Heart (tissue), 3 donors: ENCODE results near the genes RNF207 and ACOT7.

DNA sequence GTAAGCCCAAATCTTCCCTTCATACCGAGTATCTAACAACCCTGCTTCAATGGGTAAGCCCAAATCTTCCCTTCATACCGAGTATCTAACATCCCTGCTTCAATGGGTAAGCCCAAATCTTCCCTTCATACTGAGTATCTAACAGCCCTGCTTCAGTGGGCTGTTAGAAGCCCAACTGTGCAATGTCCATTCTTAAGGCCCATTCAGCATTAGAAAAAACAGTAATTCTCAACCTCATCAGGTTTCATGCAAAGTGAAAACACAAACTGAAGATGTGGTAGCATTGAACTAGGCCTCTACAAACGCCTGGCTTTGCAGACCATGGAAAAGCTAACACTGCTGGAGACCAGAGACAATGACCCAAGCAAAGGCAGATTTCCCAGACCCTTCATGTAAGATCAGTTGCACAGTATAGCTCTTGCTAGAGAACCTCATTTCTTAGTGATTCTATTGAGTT lies 22.6 kb downstream of the CEP104 start:
- RAMPAGE, long total RNA, 2 experiments = no peak in any of the 2 experiments

GRCh38 chr1:3889687-3890442 lies 10.2 kb downstream of the C1orf174 start:
- RAMPAGE, long total RNA, 2 experiments = no peak in any of the 2 experiments

- RAMPAGE, long total RNA, 2 experiments = no peak in any of the 2 experiments
Measured at GRCh38 chr1:4027538-4027961, 127.5 kb upstream of the C1orf174 start.

DNA sequence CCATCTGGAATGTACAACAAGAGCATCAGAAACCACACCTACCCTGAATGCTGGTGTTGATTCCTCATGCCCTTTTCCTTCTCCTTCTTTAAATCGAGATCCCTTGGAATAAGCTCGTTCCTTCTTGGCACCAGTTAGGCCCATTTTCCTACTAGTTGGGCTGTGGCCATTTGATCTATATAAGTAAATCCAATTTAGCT lies 170.4 kb upstream of the AJAP1 start:
- RAMPAGE, long total RNA, 2 experiments = no peak in any of the 2 experiments

GRCh38 chr1:5570774-5571299 lies 421.4 kb downstream of the NPHP4 start:
- RAMPAGE, long total RNA, 2 experiments = no peak in any of the 2 experiments

DNA sequence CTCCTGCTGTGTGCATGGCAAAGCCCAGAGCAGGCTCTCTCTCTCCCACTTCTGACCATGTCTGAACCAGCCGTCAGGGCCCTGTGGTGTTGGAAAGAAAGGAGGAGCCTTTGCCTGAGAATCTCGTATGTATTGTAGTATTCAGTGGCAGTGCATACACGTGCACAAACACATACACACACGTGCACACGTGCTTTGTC lies 332.1 kb downstream of the NPHP4 start:
- RAMPAGE, long total RNA, 2 experiments = no peak in any of the 2 experiments

DNA sequence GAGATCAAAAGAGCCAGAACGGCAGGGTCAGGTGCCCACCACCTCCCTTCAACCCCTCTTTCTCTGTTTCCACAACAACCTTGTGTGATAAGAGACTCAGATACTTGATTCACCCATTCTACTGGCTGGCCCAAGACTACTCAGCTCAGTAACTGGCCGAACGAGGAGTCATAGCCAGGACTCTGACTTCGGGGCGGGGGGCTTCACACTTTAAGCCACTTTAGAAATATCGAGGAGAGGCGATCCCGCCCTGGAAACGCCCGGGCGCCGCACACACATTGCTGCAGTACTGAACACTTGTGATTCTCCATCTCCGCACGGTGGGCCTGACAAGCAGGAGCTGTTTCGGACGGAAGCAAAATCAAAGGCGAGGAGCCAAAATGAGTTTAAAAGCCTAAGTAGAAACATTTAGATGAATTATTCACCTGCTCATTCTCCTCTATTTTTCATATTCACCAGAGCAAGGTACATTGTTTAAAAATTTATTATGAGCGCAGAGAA lies 182.1 kb downstream of the NPHP4 start:
- RAMPAGE, long total RNA, 2 experiments = no peak in any of the 2 experiments

DNA sequence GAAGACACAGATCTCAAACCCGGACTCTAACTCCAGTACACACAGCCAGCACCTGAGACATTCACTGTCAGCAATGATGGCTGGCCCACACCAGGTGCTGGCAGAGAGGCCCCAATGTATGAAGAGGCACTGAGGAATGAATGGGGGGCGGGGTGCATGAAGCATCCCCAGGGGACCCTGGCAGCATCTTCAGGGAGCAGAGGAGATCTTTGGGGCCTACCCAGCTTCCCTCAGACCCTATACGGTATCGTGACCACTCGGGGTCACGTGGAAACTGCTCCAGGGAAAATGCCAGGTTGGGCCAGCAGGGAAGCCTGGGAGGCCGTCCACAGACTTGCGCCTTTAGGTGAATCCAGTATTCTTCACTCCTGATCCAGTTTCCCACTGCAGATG lies 84.3 kb downstream of the NPHP4 start:
- RAMPAGE, long total RNA, 2 experiments = no peak in any of the 2 experiments

DNA sequence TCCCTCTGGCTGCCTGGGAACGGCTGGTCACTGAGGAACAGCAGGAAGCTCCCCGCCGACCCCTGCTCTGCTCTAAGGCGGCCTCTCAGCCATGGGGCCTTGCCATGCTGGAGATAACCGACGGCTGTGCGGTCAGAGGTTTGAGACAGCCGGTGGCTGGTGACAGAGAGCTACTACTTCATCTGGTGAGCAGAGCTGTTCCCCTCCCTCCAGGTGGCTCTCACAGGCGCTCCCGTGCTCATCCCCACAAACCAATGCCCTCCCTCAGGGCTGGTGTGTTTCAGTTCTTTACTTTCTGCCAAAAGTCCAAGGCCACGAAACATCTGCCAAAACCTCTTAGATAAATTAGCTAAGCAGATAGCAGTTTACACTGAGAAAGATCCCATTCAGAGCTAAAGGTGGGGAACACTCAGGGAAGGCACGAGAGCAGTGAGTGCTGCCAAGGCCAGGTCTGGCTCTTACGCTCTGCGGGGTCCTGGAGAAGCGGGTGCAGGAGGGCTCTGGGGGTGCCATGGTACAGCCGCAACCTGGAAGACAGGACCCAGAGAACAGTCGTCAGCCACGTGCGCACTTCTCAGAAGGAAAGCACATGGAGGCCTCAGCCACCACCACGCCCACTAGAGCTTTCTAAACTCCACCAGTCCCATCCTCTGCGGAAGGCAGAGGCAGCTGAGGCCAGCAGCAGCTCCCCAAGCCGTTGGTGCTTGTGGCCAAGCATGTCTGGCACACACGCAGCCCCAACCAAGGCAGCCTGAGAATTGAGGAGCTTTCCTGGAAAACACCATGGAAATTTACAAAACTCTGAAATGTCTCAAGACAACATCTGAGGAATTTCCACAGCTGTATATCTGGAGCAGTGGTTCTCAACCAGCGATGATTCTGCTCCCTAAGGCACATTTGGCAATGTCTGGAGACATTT lies 25.1 kb downstream of the NPHP4 start:
- RAMPAGE, long total RNA, 2 experiments = no peak in any of the 2 experiments

DNA sequence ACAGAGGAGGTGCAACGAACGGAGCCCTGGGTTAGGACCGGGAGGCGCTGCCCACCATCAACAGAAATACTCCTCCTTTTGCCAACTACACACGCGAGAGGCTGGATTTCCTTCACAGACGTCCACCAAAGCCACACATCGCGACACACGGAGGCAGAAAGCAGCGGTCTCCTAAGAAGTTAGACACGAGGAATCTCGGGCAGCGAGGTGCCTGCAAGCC lies 965 bp downstream of the NPHP4 start:
- RAMPAGE, long total RNA, 2 experiments = no peak in any of the 2 experiments

GRCh38 chr1:5991570-5992103 lies 588 bp downstream of the NPHP4 start:
- RAMPAGE, long total RNA, 2 experiments = no peak in any of the 2 experiments

DNA sequence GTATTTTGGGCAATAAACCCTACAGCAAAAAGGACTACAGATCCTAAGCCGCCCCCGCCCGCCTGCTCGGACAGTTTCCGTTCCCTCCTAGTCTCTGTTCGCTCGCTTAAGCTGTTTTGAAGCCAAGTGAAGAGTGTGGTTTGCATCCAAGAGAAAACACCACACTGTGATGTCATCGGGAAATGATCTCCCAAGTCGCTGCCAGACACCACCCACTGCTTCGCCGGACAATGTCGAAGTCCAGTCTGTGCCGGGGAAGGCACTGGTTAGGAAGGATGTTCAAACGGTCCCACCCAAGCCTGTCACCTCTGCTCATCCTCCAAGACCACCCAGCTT lies 52.8 kb downstream of the KCNAB2 start:
- RAMPAGE, long total RNA, 2 experiments = no peak in any of the 2 experiments

- RAMPAGE, long total RNA, 2 experiments = no peak in any of the 2 experiments
Measured at GRCh38 chr1:6205723-6206930, at the start of gene RNF207. RNF207 (plus strand) TSS chr1:6206119.

- RAMPAGE, long total RNA, 2 experiments = no peak in any of the 2 experiments
Measured at GRCh38 chr1:6241884-6242906, 1.8 kb upstream of the HES3 start.

DNA sequence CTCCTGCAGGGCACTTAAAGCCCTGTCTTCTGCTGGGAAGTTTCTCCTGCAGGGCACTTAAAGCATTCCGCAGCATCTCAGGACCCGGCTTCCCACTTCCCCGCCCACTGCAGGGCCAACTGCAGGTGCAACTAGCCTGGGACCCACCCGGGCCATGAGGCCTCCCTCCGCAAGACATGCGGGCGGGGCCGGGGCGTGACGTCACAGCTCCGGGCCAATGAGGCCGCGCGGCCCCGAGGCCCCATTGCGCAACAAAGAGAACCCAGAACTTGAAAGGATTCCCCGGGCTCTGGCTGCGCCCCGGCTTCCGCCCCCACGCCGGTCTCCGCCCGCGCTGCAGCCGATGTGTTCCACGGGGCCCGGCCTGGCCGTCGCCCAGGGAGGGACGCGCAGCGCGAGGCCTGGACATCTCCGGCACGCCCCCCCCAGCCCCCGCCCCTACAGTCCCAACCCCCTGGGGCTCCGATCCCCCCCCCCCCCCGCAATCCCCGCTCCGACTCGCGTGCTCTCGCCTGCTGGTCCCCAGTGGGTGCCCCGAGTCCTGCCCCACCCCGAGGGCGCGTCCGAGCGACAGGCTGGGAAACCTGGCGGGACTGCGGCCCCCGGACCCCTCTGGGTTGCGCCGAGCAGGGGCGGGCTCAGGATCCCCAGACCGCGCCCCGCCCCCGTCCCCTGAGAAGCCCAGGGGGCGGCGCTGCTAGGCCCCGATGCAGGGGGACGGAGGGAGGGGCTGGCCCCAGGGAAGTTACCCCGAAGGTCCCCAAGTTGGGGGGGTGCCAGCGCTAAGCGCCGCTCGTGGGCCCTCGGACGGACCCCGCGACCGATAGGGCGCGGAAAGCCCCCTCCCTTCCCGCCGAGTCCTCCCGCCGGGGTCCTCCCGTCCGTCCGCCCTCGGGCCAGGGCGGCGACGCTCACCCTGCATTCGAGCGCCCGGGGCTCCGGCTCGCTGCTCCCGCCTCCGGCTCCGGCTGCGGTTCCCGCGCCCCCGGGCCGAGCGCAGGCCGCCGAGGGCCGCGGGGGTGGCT lies 676 bp downstream of the GPR153 start:
- RAMPAGE, long total RNA, 2 experiments = no peak in any of the 2 experiments

GRCh38 chr1:6334315-6334611 lies 59.3 kb downstream of the ACOT7 start:
- RAMPAGE, long total RNA, 2 experiments = no peak in any of the 2 experiments

DNA sequence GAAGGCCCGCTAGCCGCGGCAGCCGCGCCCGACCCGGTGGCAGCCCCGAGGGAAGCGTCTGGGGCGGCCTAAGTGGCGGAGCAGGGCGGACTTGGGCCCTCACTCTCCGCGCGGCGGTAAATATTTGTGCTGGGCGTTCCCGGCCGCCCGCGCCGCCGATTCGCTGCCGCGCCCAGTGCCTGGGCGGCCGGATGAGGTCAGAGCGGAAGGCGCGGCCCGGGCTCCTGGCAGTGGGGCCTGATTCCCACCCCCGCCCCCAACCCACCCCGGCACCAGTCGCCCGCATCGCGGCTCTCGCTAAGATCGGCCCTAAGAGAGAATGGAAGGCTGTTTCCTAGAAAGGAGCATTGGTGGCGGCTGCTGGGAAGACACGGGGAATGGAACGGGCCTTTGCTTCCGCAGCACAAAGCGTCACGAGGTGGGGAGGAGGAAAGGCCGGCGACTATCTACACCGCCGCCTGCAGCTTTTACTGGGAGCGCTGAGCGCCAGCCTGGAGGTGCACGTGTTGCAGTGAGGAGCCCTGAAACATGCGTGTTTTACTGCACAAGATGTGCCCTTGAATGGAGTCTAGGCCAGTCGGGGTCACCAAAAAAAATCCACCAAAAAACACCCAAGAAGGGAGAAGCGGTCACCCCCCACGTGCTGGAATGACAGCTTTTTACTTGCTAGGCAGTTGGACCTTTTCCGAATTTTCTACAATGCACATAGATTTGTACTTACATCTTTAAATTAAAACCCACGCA lies at the start of gene ACOT7:
Gene ACOT7 (minus strand): TSS at position 128 of the 744 bp plus-strand sequence.
- RAMPAGE, long total RNA, 2 experiments = no peak in any of the 2 experiments

- RAMPAGE, long total RNA, 2 experiments = no peak in any of the 2 experiments
Measured at GRCh38 chr1:6440227-6441233, 16.0 kb downstream of the ESPN start.

DNA sequence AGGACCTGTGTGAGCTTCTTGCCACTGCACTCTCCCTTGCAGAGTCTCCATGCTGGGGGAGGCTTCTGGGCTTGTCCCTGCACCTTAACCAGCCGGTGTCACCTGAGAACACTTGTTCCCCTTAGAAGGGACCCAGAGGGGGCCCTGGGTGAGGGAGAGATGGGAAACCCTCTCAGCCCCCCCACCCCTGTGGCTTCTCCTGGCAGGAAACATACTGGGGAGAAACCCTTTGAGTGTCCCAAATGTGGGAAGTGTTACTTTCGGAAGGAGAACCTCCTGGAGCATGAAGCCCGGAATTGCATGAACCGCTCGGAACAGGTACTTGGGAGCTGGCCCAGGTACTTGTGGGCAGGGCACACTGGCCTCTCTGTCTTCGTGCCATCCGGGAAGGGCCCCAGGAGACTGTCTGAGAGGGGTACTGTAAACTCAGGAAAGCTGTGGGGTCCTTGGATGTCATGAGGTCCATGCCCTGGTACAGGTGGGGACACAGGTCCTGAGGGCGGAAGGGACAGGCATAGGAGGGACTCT lies 6.0 kb downstream of the ZBTB48 start:
- RAMPAGE, long total RNA, 2 experiments = no peak in any of the 2 experiments

- RAMPAGE, long total RNA, 2 experiments = no peak in any of the 2 experiments
Measured at GRCh38 chr1:6590755-6591779, 11.3 kb downstream of the ZBTB48 start.